OCI-LY7 (cell line): ENCODE data around the genes CLPTM1L and SLC6A3.

- PRO-cap, result no peak
- RAMPAGE, long total RNA, result no peak
Observed at GRCh38 chr5:1103417-1104371, 8.2 kb downstream of the SLC12A7 start.

- PRO-cap, result no peak
- RAMPAGE, long total RNA, result no peak
Observed at GRCh38 chr5:1105914-1106298, 6.0 kb downstream of the SLC12A7 start.

DNA sequence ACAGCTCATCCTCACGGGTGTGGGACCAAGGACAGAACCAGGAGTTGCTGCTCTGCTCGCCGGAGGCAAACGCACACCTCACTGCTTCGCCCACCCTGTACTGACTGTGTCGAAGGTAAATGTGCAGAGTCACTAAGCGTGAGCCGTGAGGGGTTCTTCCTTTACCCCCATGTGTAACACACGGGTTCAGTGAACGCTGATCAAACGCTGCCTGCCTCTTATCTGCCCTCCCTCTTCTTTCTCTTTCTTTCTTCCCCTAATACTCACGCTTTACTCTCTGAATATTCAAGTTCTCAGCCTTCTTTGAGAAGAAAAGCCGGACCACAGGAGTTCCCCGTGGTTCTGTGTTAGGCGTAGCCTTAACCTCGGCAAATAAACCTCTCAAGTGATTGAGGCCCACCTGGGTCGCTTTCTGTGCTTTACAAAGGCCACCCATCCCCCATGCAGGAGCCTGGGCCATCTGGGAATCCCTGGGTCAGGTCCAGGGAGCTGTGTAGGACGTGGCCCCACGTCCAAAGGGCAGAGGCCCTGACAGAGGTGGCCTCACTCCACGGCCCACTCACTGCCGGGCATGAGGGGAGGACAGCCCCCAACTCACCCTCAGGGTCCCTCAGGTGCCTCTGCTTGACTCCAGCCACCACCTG, 4.8 kb downstream of the SLC12A7 start:
- PRO-cap, result no peak
- RAMPAGE, long total RNA, result no peak

GRCh38 chr5:1112767-1113329, 985 bp upstream of the SLC12A7 start:
- PRO-cap, result no peak
- RAMPAGE, long total RNA, result no peak

DNA sequence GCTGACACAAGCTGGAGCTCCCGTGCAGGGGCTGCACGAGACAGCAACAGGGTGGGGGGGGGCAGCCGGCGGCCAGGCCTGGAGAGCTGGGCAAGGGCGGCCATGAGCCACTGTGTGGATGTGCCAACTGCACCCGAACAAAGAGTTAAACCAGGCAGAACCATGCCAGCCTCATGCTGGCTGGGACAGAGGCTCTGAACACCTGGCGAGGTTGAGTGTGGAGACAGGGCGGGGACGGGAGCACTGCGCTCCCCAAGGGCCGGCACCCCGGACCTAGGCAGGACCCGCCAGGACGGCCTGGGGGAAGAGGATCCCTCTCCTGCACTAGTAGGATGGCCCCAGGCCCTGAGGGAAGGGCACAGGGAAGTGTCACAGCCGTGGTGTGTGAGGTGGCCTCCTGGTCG, 24.4 kb upstream of the TERT start:
- PRO-cap, result no peak
- RAMPAGE, long total RNA, result no peak

- PRO-cap, result bidirectional peak, plus-strand start at chr5:1345184, minus-strand start at chr5:1345039
- RAMPAGE, long total RNA, result no peak
Observed at GRCh38 chr5:1344693-1345350, at the start of gene CLPTM1L. Gene CLPTM1L, minus strand, starts transcription at chr5:1345099.

DNA sequence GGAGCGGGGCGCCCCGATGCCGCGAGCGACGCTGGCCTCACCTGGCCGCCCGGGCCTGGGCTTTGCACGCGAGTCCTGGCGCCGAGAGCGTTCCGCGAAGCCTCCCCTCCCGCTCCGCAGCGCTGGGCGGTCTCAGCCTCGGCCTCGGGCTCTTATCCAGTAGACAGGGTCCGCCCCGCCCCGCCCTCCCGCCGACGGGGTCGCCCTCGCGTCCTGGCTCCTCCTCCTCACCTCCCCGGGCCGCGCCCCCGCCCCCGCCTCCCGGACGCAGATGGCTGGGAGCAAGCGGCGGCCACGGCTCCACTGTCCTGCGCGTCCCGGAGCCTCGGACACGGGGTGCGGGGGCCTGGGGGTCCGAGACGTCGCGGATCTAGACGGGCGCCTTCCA, at the start of gene SLC6A3:
TSS of gene SLC6A3 (minus strand) at position 134 of the 388 bp plus-strand sequence.
- PRO-cap, result no peak
- RAMPAGE, long total RNA, result no peak

GRCh38 chr5:1462029-1462986, 17.1 kb upstream of the SLC6A3 start:
- PRO-cap, result no peak
- RAMPAGE, long total RNA, result no peak

- PRO-cap, result no peak
- RAMPAGE, long total RNA, result no peak
Observed at GRCh38 chr5:1467519-1468248, 22.4 kb upstream of the SLC6A3 start.

GRCh38 chr5:1477070-1477983, 32.1 kb upstream of the SLC6A3 start:
- PRO-cap, result no peak
- RAMPAGE, long total RNA, result no peak

DNA sequence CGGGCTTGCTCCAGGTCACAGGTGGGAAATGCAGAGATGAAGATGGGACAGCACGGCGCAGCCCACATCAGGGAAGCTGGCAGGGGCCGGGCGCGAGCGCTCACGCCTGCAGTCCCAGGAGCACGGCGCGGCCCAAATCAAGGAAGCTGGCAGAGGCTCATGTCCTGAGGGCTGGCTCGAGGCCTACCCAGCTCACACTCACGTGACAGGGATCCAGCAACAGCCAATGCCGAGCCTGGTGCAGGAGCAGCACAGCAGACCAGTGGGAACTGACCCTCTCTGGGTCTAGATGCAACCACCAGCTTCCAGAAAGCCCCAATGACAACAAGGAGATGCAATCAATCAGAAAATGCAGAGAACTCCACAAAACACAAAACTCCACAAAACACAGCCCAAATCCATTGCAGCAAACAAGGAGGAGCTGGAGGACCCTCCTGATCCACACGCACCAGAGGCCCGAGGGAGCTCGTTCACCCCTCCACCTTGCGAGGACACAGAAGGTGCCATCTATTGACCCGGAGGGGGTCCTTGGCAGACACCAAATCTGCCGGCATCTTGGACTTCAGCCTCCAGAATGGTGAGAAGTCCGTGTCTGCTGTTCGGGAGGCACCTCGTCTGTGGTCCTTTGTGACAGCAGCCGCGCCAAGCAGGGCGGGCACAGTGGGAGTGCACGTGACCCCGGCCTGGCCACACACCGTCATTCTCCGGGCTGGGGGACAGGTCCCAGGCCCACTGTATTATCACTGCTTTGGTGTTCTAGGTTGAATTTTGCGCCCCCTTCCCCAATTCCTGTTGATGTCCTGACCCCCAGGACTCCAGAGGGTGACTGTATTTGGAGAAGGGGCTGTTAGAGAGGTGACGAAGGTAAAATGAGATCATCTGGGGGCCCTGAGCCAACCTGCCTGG, 16.0 kb downstream of the LPCAT1 start:
- PRO-cap, result no peak
- RAMPAGE, long total RNA, result no peak

GRCh38 chr5:1841032-1841761, 40.0 kb downstream of the NDUFS6 start:
- PRO-cap, result no peak
- RAMPAGE, long total RNA, result no peak

DNA sequence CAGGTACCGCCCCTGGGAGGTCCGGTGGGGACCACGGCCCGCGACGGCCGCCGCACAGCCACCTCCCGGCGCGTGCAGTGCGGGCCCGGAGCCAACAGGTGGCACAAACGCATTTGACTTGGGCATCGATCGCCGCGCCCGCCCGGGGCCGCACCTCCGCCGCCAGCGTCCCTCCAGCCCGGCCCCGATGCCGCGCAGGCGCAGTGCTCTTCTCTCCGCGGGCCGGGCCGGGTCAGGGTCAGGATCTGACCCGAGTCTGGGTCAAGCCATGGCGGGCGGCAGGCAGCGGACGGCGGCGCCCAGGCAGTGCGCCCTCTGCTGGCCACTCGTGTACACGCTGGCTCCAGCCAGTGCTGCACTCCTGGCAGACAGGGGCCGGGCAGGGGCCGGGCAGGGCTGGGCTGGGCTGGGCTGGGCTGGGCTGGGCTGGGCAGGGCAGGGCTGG, 155.8 kb upstream of the IRX4 start:
- PRO-cap, result no peak
- RAMPAGE, long total RNA, result no peak

DNA sequence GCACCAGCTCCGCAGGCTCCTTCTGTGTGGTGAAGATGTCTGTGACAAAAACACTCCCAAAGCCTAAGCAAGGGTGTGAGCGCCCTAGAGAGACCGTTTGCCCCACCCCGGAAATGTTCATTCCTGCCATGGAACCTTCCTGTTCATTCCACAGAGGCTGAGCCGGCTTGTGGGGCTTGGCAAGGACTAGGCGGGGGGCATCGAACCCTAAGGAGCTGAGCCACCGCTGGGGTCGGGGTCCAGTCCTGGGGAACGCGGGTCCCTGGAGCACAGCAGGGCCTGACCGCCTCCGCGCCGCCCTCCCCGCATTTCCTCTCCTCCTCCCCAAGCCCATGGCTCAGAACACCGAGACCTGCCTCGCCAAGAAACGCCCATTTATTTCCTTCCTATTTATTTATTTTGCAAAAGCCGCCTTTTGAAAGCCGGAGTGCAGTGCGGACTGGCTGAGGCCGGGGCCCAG, 228.8 kb upstream of the IRX4 start:
- PRO-cap, result no peak
- RAMPAGE, long total RNA, result no peak

GRCh38 chr5:2266937-2267272, 384.2 kb upstream of the IRX4 start:
- PRO-cap, result no peak
- RAMPAGE, long total RNA, result no peak

GRCh38 chr5:2278792-2279053, 396.0 kb upstream of the IRX4 start:
- PRO-cap, result no peak
- RAMPAGE, long total RNA, result no peak

GRCh38 chr5:2750231-2751127, 998 bp downstream of the IRX2 start:
- PRO-cap, result no peak
- RAMPAGE, long total RNA, result no peak

GRCh38 chr5:3310852-3311466, 284.7 kb upstream of the IRX1 start:
- PRO-cap, result no peak
- RAMPAGE, long total RNA, result no peak

DNA sequence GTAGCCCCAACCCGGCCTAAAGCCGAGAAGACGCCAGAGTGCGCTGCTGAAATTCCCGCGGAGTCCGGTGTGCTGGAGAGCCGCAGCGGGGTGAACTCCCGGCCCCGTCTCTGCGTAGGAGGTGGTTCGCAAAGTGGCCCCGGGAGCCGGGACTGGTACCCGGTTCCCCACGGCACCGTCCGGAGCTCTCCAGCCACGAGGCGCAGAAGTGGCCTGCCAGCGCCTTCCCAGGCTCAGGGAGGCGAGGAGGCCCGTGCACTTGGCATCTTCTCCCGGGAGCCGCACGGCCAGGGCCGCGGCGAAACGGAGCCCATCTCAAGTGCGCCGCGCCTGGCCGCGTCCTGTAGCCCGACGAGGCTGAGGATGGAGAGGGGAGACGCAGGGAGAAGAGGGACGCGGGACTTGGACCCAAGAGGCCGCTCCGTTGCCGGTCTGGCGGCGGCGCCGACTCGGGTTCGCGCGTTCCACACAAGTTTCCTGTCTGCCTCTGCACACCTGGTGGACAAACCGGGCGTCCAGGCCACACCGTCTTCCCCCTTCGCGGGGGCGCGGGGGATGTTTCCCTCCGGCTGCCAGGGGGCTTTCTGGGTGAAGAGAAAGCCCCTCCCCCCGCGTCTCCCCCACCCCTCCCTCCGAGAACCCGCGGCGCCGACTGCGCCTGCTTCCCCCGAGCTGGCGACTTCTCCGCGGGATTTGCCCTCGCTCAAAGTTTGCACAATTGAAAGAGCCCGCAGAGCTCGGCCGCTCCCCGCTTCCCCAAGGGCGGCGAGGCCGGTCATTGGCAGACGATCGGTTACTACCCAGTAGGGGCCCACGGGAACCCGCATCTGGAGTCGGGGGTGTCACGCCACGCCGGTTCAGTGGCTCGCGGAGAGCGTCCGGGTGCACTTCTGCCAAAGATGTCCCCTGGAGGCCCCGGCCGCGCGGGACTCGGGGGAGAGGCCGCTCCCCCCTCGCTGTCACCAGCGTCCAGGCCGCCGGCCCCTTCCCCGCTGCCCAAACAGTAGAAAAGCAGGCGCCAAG, 837 bp upstream of the IRX1 start:
- PRO-cap, result no peak
- RAMPAGE, long total RNA, result no peak

DNA sequence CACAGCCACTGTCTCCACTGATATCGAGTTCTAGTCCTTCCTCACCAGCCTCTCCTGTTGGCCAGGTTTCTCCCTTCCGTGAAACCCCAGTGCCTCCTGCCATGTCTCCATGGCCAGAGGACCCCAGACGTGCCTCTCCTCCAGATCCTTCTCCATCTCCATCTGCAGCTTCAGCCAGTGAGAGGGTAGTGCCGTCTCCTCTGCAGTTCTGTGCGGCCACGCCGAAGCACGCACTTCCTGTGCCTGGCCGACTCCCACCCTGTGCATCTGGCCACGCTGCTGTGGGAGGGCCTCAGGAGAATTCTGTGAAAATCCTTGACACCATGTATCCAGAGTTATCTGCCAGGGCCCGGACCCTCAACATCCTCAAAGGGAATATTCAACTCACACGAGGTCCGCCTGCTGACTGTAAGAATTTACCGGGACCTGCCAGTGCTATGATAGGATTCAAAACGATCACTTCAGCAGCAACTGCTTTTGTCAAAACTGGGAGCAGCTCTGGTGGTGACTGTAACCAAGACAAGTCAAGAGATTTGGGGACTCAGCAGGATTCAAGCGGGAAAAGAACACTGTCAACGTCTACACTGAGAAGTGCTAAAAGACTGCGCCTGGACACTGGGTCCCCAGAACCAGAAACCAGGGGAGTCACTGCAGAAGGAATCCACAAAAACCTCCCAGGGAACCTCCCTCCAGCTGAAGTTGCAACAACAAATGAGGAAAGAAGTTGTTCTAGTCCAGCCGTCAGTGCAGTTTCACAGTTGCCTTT, 42.0 kb downstream of the ICE1 start:
- PRO-cap, result no peak
- RAMPAGE, long total RNA, result no peak